Right common carotid artery plus branches (tissue), 1 donor: ENCODE results near the gene SRF.

GRCh38 chr6:42045395-42046494 is 4.6 kb upstream of the TAF8 start:
- PRO-cap: bidirectional peak, plus-strand start at chr6:42045942, minus-strand start at chr6:42045791; bidirectional peak, plus-strand start at chr6:42046313, minus-strand start at chr6:42046278

DNA sequence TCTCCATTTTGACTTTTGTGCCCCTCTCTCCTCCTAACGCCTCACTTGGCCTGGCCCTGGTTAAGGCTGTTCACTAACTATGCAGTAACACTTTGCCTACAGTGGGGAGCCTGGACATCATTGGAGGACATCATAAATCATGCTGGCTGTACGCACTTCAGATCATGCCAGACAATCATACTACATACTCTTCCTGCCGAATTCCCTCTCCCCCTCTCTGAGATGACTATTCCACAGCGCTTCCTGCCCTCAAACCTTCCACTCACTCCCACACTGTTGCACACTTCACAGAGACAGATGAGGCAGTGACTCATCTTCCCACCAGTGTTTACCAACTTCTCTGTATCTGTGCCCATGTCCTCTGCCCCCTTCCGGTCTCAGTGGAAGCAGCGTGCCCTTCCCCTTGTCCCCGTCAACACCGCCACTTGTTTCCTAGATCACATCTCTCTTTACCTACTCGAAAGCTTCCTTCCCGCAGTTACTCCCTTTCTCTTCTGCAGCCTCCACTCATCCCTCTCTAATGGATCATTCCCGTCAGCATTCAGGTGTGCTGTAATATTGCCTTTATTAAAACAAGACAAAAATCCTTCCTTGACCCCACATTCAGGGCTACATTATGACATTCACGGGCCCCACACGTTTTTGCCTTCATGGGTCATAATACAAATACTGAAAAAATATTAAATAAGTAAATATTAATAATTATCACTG is 3.3 kb upstream of the GUCA1B start:
- PRO-cap: no peak

- PRO-cap: no peak
Measured at GRCh38 chr6:42259387-42260196, 41.9 kb upstream of the MRPS10 start.

DNA sequence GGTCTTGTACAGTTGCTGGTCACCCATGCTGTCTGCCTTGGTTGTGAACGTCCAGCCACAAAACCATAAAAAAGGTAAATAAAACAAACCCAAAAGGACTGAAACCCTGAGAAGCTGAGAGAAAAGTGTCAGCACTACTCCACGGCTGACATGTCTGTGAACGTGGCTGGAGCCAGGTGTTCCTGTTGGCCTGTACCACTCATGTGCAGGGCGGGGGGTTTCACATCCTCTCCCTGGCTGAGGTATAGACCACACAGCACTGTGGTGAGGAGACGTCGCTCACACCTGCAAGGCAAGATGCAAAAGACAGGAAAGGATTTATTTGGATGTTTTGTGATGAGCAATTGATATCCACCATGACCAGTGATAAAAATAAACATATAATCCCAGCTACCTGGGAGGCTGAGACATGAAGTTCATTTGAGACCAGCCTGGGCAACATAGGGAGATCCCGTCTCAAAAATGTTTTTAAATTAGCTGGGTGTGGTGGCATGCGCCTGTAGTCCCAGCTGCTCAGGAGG is 52.0 kb upstream of the MRPS10 start:
- PRO-cap: no peak

DNA sequence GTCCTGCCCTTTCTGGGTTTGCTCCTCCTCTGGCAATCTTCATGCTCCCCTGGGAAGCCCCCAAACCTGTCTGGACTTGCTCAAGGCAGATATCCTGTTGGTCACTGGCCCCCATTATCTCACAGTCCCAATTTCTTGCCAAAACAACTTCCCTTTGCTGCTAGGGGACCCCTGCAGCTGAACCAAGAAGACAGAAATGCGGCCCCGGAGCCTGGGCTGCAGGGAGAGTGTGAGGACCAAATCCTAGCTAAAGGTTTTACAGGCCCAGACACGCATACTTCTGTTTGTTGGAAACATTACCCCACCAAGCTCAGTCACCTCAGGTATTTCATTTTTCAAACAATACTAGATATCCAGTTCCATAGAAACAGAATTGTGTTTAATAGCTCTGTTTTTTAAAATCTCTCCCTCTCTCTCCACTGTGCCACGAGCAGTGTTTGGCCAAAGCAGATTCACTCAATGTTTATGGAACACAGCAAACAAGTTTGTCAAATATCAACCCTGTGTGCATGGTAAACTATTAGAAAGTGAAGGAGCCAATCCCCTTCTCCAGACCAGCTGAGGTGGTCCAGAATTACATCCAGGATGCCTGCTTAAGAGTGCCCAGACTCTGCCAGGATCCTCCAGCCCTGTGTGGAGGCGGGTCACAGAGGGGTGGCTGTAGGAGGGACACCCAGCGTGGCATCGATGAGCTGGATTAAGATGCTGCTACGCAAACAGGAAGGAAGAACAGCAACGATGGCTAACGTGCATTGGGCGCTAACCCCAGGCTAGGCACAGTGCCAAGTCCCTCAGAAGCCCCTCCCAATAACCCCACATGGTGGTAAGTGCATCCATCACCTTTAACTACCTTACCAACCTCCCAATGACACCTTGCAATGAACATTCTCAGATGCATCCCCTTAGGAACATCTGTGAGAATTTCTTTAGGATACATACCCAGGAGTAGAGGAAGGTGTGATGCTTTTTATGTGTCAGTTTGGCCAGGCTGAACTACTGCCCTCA is 63.7 kb upstream of the MRPS10 start:
- PRO-cap: no peak

DNA sequence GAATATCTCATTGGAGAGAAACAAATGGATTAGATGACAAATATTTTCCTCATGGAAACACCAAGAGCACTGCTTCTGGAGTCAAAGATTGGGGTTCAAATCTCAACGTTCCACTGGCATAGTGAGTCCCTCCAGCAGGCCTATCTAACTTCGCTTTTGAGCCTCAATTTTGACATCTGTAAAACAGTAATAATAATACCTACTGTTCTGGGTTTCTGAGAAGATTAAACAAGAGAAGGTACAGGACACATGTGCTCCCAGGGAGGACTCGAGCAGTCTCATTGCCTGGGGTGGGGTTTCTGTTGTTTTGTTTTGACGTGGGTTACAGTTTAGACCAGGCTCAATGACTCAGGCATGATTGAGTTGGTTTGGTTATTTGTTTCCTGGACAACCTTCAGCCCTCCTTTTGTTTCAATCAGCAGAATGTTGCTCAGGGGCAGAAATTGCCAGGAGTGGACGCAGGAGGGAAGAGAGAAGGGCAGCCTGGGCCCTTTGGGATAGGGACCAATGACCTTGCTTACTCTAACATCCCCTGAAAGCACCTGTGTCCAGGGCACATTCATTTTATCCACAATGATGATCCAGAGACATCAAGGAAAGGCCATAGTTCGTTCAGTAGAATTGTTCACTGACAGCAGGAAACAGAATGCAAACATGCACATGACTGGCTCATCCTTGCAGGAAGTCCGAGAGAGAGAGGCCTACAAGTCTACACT is 74.4 kb upstream of the MRPS10 start:
- PRO-cap: no peak

GRCh38 chr6:42367096-42367739 is 84.5 kb downstream of the TRERF1 start:
- PRO-cap: no peak

- PRO-cap: no peak
Measured at GRCh38 chr6:42443685-42444099, 8.0 kb downstream of the TRERF1 start.

- PRO-cap: no peak
Measured at GRCh38 chr6:42452665-42453038, 926 bp upstream of the TRERF1 start.

DNA sequence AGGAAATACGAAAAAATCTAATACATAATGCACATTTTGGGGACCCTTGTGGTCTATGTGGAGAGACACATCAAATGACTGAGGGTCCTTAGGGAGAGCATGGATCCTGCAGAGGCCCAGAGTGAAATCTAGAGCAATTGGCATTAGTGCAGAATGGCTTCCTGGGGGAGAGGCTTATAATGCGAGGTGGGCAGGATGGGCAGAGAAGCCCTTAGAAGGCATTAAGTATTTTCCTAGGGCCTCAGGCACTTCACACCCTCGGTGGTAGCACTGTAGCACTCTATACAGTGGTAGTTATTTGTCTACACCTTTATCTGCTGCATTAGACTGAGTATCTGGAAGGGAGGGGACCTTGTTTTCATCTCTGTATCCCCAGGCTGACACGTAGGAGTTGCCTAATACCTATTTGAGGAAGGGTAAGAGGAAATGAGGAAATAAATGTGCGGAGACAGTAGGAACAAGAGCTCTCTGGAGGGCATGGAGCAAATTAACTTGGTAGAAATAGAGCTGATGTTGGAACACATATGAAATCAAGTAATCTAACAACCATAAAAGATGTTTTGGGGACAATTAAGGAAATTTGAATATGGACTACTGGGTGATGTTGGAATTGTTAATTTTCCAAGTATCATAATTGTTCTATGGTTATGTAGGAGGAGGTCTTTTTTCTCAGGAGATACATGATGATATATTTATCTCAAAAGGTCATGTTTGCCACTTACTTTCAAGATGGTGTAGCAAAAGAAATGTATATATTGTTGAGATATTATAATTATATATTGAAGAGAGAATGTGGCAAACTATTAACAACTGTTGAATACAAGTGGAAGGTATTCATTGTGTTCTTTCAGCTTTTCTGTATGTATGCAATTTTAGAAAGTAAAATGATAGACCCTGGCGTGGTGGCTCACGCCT is 4.0 kb downstream of the CNPY3 start:
- PRO-cap: no peak

DNA sequence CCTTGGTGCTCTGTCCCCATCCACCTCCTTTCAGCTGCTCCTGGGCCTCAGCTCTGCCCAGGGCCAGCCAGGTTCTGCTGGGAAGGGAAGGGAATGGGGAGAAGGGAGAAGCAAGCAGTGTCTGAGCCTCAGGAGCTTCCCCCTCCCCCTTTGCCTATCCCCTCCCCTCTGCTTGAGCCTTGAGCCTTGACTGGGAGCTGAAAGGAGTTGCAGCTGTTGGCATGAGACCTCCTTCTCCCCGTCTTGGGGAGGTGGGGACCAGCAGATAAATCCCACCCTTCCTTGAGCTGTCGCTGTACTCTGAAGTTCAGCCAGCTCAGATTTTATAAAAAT is 512 bp upstream of the RRP36 start:
- PRO-cap: no peak

DNA sequence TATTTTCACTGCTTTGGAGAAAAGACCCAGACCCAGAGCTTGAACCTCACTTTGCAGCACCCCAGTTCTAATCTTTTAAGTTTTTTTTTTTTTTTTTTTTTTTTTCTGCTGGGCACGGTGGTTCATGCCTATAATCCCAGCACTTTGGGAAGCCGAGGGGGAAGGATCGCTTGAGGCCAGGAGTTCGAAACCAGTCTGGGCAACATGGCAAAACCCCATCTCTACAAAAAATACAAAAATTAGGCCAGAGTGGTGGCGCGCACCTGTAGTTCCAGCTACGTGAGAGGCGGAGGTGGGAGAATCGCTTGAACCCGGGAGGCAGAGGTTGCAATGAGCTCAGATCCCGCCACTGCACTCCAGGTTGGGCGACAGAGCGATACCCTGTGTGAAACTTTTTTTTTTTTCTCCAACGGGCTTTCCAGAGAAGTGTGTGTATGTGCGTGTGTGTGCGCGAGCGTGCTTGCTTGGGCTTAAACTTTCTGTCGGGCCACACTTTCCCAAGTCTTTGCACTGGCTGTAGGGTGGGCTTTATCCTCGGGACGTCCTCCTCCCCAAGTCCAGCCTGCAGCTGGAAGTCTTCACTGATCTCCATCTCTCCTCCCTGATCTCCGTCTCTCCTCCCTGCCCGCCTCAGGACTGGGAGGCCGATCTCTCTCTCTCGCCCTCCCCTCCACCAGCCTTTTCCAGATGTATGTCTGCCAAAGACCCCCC is 1.0 kb upstream of the SRF start:
- PRO-cap: unidirectional peak, plus-strand start at position 421 of the sequence

DNA sequence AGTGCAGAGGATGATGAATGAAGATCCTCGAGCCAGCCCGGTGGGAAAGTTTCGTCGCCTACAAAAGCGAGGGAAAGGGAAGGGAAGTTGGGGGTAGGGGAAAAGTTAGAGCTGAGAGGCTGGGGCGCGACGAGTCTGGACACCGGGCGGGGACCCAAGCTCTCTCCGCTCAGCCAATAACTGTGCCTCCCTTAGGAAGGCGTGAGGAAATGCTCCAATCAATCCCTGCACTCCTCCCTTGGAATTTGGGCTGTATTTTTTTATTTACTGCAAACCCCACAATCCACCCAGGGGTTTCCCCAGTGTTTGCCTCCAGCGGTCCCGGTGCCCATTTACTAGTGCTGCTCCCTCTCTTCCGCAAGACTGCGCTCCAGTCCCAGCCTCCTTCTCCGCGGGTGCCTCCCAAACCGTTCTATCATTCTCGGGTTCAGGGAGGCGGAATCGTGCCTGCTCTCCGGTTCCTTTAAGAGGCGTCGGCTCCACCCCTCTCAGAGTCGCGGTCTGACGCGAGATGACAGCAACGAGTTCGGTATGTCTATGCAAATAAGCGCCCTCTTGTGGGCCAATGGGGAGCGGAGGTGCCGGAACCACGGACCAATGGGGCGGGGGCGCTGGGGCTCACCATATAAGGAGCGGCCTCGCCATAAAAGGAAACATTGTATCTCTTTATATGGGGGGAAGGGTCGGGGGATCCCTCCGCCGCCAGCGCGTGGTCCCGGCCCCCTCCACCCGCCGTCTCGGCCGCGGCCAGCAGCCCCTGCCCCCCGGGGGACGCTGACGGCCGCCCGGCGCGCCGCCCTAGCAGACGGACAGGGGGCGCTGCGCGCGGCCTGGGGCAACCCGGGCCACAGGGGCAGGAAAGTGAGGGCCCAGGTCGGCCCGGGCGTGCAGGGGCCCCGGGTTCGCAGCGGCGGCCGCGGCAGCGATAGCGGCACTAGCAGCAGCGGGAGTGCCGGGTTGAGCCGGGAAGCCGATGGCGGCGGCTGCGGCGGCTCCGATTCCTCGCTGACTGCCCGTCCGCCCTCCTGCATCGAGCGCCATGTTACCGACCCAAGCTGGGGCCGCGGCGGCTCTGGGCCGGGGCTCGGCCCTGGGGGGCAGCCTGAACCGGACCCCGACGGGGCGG is at the start of gene SRF:
Gene SRF (plus strand): TSS at position 652 of the 1,126 bp plus-strand sequence.
- PRO-cap: bidirectional peak, plus-strand start at position 290 of the sequence, minus-strand start at position 137 of the sequence; bidirectional peak, plus-strand start at position 826 of the sequence, minus-strand start at position 465 of the sequence

DNA sequence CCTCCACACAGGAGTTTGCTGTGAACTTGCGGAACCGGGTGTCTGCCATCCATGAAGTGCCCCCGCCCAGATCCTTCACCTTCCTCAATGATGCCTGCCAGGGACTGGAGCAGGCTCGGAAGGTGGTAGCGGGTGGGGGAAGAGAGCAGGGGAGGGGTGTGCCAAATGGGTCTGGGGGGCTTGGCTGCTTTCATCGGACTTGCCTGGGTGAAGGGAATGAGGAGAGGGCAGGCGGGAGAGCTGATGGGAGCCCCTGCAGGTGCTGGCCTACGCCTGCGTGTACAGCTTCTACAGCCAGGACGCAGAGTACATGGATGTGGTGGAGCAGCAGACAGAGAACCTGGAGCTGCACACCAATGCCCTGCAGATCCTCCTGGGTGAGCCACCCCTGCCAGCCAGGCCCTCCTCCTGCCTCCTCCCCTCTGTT is 6.7 kb downstream of the DNPH1 start:
- PRO-cap: no peak

DNA sequence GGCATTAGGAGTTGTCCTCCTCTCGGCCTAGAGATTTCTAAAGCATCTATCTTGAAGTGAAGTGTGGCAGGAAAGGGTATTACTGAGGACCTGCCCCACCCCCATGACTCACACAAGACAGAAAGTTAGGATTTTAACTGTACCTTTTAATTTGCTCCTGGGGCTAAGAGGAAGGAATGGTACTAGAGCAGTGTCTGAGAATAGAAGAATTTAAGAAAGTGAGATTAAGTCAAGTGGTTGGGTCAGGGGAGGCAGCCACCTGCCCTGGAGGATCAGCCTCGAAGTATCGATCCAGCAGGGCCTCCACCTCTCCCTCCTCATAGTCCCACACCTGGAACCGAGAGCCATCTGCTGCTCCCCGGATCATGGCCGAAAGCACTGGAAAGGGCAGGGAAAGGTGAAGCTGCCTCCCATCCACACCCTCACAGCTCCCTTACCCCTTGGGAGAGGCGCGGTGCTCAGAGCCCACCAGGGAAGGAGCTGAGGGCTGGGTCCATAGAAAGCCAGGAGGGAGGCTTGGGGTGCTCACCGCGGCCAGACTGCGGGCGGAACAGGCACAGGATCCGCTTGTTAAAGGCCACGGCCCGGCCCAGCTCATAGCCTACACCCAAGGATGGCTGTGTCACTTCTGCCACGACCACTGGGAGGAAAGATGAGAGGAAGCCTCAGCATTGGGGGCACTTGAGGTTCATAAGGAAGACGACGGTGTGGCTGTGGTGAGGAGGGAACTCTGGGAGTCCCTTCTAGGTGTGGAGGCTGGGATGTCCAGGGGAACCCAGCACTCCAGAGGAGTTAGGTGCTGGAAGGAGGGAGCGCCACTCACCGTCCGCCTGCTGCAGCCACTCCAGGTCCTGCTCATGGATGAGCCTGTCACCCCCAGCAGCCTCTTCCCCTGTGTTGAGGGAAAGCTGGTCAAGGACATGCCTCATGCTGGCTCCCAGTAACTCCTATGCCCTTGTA is 3.5 kb downstream of the DNPH1 start:
- PRO-cap: no peak

DNA sequence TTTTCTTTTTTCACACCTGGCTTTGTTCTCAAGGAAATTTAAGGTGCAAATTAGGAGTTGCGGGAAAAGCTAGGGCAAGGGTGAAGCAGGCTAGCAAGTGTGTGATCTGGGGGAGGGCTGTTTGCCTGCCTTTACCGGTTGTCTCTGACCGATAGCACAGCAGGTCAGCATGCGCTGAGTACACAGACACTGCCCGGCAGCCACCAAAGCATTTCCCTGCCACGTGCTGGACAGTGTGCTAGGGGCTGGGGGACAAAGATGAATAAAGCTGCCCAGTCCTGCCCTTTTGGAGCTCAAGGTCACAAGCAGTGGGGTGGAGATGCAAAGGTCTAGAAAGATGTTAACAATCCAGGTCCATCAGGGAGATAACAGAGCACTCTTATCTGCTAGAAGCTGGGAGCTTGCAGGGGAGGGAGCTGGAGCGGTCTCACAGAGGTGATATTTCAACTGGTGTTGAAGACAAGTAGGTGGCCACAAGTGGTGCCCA is 24.4 kb downstream of the TTBK1 start:
- PRO-cap: no peak

GRCh38 chr6:43340174-43340679 is 29.2 kb downstream of the ZNF318 start:
- PRO-cap: no peak

GRCh38 chr6:43496306-43497136 is 13.6 kb downstream of the LRRC73 start:
- PRO-cap: no peak

DNA sequence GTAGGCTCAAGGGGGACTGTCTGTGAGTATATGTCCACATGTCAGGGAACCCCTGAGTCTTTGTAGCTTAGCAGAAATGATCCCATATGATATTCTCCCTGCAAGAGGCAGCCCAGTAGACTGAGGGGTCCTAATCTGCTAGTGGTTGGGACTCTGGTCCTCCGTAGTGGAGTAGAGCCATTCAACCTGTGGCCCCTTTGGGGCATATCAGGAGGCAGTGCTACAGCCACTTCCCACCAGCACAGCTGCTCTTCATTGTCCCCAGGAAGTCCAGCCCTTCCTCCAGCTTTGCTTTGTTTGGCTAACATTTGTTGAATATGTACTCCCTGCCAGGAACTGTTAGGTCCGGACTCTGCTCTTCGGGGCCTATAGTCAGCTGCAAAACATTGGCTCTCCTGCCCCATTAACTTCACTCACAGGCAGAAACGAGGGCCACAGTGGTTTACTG is 10.9 kb downstream of the LRRC73 start:
- PRO-cap: no peak

DNA sequence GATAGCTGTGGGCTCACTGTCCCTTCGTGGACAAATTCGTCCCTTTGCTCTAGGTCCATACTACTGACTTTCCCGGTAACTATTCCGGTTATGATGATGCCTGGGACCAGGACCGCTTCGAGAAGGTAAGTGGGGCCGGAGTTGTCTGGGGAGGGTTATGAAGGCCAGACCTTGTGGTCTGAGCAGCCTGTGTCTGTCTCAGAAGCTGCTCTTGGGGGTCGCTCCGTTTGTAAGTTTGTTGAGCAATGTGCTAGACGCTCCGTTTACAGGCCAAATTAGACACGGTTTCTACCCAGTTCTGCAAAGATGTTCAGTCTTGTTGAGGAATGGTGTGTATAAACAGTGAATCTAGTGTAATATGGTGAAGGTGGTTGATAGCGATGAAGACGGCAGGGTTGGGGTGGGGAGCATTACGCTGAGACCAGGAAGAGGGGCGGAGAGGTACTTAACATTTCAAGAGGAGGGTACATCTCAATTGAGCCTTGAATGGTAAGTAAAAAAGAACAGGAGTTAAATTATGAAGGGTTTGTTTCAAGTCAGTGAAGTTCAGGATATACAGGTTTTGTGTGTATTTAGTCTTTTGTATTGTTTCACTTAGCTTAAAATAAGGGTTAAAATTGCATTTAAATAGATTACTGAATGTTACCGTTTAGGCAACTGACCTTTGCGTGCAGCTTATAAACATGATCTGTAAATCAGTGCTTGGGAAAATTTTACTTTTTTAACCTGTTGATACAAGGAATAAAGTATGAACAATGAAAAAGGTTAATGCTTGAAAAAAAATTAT is 557 bp downstream of the POLR1C start:
- PRO-cap: no peak